Vermiform appendix (tissue), 1 donor: ENCODE data around the gene KCNQ4.

GRCh38 chr1:40186353-40187059 is 25.3 kb downstream of the RLF start:
- PRO-cap = unidirectional peak, minus-strand start at chr1:40186548

DNA sequence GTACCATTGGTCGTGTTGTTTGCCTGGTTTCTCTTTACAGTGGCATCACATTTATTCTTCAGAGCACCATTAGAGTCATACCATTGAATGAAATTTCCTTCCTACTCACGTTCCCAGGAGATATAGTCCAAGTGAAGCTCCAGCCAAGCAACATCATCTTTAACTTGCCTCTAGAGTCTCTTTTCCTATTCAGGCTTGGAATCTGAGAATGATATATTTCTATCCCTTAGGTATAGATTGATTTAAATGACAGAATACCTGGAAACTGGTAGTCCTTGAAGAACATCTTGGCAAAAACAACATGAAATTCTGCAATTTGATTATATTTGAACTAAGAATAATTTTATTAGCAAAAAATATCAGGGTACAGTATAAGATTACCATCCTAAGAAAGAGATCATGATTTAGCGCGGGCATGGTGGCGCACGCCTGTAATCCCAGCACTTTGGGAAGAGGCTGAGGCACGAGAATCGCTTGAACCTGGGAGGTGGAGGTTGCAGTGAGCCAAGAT is 28.1 kb downstream of the RLF start:
- PRO-cap = no peak

DNA sequence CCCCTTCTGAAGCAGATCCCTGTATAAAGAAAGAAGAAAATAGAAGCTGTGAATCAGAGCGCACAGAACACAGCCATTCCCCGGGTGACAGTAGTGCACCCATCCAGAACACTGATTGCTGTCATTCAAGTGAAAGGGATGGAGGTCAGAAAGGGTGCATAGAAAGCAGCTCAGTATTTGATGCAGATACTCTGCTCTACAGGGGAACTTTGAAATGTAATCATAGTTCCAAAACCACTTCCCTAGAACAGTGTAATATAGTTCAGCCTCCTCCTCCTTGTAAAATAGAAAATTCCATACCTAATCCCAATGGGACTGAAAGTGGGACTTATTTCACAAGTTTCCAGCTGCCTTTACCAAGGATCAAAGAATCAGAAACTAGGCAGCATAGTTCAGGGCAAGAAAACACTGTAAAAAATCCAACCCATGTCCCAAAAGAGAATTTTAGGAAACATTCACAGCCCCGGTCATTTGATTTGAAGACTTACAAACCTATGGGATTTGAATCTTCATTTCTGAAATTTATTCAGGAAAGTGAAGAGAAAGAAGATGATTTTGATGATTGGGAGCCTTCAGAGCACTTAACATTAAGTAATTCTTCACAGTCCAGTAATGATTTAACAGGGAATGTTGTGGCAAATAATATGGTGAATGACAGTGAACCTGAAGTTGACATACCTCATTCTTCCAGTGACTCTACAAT is 8.1 kb upstream of the TMCO2 start:
- PRO-cap = no peak

- PRO-cap = no peak
These were observed 25.0 kb upstream of the COL9A2 start for GRCh38 chr1:40341898-40342675.

DNA sequence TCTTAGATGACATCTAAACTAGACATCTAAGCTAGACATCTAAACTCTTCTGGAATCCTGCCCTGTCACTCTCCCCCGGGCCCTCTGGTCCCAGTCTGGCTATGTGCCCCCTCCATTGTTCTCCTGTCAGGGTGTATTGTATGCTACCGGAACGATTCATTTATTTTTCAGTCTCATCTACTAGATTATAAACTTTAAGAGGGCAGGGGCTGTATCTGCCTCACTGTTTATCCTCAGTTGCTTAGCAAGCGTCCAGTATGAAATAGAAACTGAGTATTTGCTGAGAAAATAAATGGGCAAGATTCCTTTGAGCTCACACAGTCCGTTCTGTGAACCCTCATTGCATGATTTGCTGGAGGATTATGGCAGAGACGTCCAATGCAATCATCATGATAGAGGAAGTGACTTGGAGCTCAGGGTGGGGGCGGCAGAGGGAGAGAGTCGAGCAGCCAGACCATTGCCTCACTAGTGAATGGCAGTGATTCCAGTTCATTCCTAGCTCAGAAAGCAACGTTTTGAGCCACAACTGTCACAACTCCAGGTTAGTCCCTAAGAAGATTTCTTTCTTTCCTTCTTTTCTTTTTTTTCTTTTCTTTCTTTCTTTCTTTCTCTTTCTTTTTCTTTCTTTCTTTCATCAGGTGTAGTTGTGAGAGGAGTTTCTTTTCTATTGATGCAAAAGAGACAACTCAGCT is 27.4 kb upstream of the COL9A2 start:
- PRO-cap = bidirectional peak, plus-strand start at position 430 of the sequence, minus-strand start at position 351 of the sequence

GRCh38 chr1:40423604-40424787 is 26.3 kb upstream of the ZFP69B start:
- PRO-cap = no peak

- PRO-cap = no peak
These were observed 489 bp downstream of the ZFP69 start for GRCh38 chr1:40477532-40478026.

DNA sequence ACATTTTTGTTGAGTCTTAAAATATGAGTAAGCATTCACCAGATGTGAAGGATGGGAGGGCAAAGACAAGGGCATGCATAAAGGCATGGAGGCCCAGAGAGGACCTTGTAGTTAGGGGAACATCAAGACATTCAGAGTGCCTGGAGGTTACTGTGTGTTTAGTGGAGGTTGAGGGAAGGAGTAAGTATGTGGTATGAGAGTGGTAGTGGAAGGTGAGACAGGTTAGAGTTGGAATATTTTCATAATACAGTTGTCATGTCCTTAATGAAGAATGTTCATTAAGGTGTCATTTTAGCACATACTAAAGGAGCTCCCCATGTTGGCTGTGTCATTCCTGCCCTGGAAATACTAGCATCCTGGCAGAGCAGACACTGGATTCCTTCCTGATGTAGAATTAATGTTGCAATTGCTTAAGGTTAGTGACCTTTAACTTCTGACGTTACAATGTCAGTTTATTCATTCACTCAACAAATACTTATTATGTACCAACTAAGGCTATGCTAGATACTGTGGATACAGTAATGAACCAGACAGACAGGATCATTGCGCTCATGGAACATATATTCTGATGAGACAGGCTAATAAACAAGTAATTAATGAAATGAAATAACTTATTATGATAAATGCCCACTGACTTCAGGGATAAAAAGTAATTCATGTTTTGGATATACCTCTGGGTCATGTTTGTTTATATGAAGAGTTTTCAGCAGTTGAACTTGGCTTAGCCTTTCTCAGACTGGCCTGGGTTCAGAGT is 43.6 kb upstream of the KCNQ4 start:
- PRO-cap = no peak

- PRO-cap = bidirectional peak, plus-strand start at chr1:40783877, minus-strand start at chr1:40783710
These were observed at the start of gene KCNQ4 for GRCh38 chr1:40783594-40784043. Gene KCNQ4, plus strand, starts transcription at chr1:40783787.

DNA sequence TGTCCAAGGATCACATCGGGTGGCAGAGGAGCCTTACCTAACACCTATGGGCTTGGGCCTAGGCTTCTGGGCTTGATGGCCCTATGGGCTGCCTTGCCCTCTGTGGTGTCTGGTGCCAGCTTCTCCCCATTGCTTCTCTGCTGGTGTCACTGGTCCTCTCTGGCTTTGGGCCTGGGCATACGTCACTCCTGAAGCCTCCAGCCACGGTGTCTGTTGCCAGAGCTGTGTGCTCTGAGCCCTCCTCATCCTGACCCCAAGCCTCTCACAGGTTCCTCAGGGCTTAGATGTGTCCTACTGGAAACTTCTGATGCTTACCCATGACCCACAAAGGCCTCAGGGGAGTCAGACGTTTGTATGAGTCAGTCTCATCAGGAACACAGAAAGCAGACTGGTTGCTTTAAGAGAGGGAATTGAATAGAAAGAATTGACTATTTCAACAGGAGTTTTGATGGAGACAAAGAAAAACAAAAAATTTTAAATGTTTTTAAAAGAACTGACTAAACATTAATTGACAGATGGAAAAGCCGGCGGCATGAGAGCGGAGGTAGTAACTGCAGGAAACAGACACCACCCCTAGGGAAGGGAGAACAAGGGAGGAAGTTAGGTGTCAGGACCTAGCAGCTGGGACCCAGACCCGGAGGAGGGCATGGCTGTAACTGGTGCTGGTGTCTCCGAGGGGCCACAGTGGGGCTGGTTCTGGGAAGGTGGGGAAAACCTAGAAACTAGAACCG is 39.8 kb upstream of the CITED4 start:
- PRO-cap = no peak

DNA sequence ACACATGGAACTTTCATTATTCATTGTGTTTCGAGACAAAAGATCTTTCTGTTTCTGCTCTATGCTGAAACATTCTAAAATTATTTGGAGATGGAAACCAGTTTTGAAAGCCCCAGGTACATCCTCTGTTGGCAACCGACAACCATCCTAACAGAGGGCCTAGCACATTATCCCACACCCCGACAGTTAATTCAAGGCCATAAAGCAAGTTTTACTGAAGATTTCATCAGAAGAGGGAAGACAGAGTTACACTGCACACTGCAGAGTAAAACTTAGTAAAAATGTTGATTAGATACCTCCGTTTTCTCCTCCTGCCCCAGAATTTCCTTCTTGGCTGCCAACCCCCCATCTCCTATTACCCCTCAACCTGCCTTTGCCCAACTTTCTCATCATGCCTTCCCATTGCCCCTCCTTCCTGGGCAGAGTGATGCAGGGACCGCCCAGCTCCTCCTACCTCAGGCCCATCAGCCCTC is 52.8 kb upstream of the CITED4 start:
- PRO-cap = no peak

- PRO-cap = no peak
These were observed 13.7 kb upstream of the SLFNL1 start for GRCh38 chr1:41035095-41035756.

- PRO-cap = no peak
These were observed 3.5 kb downstream of the SCMH1 start for GRCh38 chr1:41238376-41239282.

DNA sequence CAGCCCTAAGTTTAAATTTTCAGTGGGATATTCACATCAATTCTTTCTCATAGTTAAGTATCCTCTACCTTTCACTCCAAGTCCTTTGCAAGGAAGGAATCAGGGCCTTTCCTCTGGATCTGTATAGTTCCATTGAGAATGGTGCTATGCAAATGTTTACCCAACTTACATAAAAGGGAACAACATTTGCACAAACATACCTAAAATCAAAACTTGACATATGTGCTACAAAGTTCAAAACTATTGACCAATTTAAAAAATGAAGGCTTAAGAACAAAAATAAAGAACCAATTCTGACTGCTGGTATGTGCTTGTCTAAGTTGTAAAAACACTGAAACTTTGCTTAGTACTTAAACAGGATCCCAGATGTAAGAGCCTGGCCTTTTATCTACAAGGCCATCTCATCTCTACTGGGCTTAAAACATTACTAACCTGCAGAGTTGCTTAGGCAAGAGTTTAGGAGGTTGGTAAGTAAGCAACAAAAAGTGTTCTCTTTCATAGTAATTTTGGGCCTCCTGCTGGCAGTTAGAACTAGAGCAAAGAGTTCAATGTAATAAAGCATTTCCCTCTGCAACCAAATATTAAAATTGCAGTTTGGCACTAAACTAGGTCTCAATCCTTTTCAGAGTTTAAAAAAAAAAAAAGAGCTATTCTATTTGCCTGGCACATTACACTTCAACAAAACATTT is 2.0 kb downstream of the SCMH1 start:
- PRO-cap = no peak

GRCh38 chr1:41371836-41372310 is 112.6 kb downstream of the EDN2 start:
- PRO-cap = no peak

DNA sequence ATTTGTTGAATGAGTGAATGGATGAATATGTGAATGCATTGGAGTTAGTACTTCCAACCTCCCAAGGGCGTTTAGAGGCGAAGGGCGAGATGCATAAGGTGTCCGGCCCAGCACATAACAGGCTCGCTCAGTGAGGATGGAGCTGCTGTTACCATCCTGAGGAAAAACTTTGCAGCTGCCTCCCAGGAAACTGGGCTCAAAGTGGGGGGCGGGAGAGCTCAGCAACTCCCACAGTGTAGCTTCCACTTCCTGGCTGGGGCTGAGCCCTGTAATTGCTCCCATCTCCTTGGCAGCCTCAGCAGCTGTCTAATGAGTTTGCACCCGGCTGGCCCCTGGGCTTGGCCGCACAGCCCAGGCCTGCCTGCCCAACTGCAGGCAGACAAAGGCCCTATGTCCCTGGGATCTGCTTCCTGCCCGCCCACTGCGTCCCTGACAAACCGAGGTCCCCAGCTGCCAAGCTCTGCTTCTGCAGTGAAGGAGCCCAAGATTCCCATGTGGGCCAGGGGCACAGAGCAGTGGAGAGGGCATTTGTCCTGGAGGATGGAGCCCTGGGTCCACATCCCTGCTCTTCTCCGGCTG is 30.1 kb downstream of the EDN2 start:
- PRO-cap = no peak

DNA sequence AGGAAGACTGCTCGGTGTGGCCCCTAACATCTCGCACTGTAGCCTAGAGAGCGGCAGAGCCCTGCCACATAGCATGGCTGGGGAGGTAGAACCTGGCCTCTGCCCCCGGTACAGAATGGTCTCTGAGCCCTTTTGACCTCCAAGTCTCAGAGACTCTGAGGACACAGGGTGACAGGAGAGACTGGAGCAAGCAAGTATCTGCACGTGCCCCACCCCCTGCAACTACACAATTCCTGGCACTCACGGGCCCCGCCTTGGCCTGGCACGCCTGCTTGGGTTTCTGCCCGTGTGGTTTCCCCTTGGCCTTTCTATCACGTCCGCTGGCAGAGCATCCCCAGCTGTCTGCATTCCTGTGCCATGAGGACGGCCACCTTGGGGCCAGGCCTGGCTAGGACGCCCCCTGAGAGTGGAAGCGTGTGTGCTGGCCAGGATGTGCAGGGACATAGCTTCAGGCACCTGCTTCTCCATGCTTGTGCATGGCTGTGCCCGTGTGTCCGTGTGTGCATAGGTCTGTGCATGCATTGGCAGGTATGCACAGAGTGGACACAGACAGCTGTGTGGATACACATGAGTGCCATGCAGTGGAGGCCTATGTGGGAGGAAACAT is 14.3 kb upstream of the EDN2 start:
- PRO-cap = no peak

GRCh38 chr1:41501482-41502127 is 17.1 kb upstream of the EDN2 start:
- PRO-cap = bidirectional peak, plus-strand start at chr1:41501920, minus-strand start at chr1:41501712

DNA sequence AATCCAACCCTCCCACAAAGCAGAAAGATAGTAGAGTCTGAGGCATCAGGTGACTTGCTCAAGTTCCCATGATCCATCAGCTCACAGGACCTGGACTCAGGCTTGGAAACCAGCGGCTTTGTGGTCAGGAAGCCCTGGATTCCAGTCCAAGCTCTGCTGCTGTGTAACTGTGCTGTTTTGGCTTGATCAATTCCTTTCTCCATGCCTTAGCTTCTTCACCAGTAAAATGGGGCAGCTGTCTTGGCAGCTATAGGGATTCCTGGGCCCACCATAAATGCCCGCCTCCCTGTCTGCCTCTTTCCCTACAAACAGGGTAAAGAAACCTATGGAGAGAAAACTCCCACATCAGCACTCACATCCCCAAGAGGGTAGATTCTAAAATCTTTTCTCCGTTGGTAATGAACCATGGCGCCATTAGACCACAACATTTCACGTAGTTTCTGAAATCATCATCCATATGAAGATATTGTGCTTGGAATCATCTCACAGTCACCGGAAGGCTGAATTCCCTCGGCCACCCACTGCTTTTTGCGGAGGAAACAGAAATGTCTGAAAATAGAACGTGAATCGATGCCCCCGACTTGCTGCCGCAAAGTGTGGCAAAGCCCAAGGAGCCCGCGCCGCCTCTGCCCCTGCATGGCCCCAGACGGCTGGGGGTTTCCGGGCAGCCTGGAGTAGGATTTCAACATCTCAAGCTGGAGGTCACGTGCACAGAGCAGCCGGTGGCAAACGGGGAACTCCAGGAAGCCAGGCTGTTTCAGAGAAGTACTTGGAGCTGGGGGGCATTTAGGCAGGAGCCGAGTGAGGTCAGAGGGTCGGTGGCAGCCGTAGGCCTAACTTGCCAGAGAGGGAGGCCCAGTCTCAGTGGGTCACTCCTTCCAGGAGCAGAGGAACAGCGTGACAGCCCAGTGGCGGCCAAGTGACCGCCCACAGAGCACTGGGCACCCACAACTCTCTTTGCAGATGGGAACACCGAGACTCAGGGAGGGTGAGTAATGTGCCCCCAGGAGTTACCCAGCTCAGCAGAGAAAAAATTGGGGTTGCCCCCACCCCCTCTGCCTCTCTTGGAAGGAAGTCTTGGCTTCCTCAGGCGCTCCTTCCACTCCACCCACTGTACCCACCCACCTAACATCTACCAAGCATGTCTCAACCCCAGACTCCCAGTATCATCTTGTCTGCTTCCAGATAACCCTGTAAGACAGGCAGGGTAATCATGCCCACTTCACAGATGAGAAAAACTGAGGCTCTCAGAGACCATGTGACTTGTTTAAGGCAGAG is 179.7 kb downstream of the HIVEP3 start:
- PRO-cap = bidirectional peak, plus-strand start at position 810 of the sequence, minus-strand start at position 628 of the sequence

GRCh38 chr1:41765136-41765503 is 153.6 kb downstream of the HIVEP3 start:
- PRO-cap = no peak